LUHMES (cell line): Measurements from ENCODE around the gene TIMP2.

GRCh38 chr17:78759238-78759580, 22.9 kb downstream of the CYTH1 start:
- PRO-cap = no peak

DNA sequence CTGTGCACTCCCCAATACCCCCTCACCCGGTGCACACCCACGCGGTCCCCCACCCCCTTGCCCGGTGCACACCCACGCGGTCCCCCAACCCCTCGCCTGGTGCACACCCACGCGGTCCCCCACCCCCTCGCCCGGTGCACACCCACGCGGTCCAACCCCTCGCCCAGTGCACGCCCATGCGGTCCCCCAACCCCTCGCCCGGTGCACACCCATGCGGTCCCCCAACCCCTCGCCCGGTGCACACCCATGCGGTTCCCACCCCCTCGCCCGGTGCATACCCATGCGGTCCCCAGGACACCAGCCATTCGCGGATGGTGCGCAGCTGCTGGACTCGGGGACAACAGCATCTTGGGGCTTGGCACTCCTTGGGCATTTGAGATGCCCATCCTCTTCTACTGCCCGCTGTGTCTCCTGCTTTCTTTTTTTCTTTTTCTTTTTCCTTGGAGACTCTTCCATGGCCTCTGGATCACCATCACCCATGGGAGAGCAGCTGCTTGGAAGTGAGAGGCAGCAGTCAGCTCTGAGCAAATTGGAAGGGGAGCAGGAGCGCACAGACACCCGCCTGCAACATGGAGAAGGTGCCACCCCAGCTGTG, 20.1 kb upstream of the CYTH1 start:
- PRO-cap = no peak

GRCh38 chr17:78804493-78805249, 22.6 kb upstream of the CYTH1 start:
- PRO-cap = no peak

GRCh38 chr17:78818567-78819372, 21.8 kb downstream of the USP36 start:
- PRO-cap = no peak

DNA sequence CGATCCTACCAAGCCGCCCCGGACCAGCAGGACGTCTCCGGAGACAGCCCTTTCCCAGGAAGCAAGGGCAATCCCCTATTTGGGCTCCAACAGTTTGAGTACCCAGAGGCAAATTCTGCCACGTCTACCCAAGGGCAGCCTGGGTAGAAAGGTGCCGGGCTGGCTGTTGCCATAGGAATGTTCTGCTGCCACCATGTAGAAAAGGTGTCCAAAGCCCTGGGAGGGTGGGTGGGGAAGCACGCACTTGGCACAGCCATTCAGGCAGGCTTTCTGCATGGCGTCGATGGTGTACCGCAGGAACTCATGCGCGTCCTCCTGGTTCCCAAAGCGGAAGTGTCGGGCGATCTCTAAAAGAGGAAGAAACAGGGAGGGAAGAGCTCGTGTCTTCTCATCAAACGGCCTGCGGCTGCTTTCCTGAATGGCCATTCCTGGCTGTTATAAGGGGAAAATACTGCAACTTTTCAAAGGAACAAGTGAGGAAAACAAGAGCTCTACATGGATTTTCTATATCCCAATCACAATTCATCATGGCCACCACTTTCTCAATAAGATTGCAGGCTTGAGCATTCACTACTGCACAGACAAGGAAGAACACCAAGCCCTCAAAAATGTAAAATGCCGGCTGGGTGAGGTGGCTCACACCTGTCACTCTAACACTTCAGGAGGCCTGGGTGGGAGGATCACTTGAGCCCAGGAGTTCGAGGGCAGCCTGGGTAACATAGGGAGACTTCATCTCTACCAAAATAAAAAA, 13.4 kb downstream of the USP36 start:
- PRO-cap = no peak

DNA sequence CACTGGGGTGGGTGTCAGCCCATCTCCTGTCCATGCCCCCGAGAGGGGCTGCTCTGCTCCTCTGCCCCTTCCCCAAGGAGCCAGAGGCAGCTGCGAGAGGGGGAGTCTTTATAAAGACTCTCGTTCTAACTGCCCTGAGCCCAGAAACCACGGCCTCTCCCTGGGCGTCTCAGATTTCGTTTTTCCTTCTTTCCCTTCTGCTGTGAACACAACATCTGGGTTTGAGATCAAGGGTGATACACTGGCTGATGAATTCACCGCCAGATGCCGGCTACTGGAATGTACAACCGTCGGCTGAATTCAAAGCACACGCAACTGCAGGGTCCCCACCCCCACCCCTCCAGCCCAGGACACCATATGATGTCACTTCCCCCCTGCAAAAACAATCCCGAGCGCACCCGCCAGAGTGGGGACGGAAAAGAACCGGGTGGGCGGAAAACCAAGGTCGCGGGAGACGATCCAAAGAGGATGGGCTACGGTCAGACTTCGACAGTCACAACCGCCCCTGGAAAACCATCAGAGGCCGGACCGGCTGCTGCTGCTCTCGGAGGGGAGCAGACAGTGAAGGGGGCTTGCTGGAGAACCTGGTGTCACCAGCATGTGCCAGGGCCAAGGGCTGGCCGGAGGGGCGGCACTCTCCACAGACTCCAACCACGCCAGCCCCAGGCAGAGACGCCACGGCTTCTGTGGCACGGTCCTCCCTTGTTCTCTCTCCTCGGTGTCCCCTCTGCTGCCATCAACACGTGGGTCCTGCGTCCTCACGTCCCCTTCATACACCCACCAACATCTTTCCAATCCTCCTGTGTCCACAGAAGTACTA, 23.3 kb downstream of the CEP295NL start:
- PRO-cap = unidirectional peak, plus-strand start at position 384 of the sequence

GRCh38 chr17:78891415-78891709, 11.6 kb downstream of the CEP295NL start:
- PRO-cap = no peak

DNA sequence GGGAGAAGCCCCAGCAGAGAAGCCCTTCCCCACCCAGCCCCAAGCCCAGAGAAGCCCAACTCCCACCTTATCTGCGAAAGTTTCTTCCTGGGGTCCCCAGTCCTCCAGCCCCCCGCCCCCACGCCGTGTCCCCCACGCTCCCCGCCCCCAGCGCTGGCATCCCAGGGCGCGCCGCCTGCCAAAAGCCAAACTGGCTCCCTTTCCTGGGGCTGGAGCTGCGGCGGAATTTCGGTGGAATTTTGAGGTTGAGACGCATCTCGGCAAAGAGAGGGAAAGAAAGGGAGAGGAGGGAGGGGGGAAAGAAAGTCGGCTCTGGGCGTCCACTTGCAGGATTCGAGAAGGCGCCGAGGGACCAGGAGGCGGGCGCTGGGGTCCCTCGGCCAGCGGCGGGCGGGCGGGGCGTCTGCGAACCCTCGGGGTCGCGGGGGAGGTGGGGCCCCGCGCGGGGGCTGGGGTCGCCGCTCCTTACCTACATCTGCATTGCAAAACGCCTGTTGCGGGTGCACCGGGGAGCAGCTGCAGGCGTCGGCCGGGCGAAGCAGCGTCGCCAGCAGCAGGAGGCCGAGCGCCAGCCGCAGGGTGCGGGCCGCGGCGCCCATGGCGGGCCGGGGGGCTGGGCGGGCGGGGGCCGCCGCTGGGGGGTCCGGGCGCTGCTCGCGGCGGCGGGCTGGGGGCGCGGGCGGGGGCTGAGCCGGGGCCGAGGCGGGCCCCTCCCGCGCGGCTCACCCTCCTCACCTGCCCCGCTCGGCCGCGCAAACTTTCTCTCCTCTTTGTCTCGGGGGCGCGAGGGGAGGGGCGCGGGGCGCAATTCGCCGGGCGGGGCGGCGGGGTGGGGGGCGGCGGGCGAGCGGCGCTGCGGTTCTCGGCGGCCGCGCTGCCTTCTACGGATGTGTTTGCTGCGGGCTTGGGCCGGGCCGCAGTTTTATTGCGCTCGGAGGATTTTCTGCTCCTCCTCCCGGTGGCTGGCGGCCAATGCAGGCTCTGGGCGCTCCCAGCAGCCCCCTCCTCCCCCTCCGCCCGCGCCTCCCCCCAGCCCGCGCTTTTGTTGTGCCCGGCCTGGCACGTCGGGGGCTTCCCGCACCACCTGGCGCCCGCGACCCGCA, at the start of gene TIMP2:
TSS of gene TIMP2 (minus strand) at position 898 of the 1,103 bp plus-strand sequence.
- PRO-cap = bidirectional peak, plus-strand start at position 1,031 of the sequence, minus-strand start at position 899 of the sequence

- PRO-cap = no peak
Measured at GRCh38 chr17:78947283-78948049, 22.3 kb upstream of the TIMP2 start.

DNA sequence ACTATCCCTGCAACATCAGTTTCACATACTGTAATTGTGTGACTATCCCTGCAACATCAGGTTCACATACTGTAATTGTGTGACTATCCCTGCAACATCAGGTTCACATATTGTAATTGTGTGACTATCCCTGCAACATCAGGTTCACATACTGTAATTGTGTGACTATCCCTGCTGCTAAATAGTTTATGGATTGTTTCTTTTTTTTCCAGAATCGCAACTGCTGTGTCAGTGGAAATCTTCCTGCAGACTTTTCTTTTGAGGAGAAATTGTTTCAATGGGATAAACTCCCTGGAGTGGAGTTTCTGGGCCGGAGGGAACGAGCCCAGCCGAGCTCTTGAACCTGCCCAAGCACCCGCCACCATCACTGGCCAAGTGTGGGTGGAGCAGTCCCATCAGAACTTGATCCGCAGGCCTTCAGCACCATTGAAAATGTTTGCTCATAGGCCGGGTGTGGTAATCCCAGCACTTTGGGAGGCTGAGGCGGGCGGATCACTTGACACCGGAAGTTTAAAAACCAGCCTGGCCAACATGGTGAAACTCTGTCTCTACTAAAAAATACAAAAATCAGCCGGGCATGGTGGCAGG, 4.6 kb downstream of the LGALS3BP start:
- PRO-cap = no peak

- PRO-cap = no peak
Measured at GRCh38 chr17:79022023-79023134, 1.6 kb upstream of the C1QTNF1 start.

GRCh38 chr17:79073373-79074083, 1.1 kb upstream of the ENGASE start:
- PRO-cap = no peak

DNA sequence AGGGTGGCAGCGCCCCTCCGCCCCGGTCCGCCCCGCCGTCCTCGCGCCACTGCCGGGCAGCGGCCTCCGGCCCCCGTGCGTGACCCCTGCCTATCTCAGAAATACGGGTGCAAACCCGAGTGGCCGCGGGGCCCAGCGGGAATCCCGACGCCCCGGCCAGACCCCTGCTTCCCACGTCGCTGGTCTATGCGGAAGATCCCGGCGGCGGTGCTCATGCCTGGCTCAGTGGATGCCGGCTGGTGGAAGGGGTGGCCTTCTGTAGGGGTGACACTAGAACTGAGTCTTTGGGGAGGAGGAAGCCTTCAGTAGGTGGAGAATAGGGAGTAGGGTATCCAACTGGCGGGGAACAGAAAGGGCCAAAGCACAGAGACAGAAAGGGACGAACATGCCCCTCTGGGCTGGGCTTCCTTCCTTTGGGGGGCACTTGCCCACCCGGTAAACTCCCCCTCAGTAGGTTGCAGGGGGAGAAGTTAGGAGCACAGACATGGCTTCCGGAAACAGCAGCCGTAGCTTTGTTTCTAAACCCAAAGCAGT, 673 bp downstream of the ENGASE start:
- PRO-cap = no peak

DNA sequence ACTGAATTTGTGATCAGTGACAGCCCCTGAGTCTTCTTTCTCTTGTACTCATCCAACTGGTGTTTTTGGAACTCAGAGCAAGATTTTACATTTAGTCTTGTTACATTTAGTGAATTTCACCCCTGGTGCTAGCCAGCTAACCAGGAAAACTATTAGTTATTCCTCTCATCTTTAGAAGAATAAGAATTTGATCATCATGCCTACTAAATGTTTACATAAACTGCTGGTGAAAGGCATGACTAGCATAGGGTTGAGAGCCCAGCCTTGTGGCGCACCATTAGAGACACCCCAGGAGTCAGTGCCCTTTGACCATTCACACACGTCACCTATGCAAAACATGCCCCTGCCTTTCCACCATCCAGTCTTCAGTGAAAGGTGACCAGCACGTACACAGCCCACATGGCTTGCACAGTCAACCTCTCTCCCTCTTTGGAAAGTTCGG, 150.2 kb downstream of the ENGASE start:
- PRO-cap = no peak

DNA sequence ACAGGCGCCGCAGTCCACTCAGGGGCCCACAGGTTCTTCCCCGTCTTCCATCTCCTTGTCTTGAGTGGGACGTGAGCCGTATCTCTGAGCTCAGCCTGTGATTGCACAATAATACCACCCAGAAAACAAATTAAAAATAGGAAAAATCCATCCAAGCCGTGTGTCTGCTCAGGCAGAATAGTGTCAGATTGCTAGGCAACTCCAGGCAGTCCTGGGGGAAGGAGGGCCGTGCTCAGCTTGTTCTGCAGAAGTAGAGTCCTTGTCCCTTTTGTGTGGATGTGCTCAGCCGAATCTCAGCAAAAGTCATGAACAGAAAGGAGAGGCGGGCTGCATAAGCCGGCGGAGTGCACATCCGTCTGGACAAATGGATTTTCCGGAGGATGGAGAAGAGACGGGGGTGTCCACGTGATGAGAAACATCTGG, 7.4 kb upstream of the RBFOX3 start:
- PRO-cap = no peak

GRCh38 chr17:79679108-79679594, 51.6 kb upstream of the ENPP7 start:
- PRO-cap = no peak

DNA sequence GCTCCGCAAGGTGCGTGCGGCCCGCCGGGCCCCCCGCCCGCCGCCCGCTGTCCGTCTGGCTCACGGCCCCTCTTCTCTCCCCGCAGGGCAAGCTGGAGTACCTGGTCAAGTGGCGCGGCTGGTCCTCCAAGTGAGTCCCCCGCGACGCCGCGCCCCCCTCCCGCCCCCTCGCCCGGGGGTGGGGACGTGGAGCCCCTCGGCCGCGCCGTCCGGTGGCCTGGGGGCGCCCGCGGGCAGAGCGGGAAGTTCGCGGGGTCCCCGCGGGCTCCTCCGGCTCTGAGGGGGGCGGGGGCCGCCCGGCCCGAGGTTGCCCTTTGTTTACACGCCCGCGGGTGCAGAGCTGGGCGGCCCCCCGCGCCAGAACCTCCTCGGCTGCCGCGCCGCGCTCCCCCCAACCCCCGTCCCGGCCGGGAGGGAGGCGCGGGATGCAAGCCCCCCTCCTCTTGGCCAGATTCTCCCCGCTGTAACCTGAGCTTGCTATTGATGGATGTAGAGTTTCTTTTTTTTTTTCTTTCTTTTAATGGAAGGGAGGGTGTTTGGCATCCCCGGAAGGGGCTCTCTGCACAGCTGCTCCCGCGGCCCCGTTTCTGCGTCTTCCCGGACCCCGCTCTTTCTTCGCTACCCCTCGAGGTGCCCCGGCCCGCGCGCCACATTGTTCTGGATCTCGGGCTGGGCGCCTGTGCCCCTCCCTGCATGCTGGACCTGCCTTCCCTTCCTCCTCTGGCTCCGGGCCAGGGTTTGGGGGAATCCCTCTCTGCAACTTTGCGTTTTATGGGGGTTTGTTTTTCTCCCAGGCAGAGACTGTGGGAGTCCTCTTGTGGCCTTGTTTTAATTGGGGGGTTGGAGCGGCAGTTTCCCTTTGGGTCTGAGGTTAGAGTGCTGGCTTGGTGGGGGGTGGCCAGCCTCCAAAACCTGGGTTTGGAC, 612 bp downstream of the CBX2 start:
- PRO-cap = bidirectional peak, plus-strand start at position 403 of the sequence, minus-strand start at position 428 of the sequence

GRCh38 chr17:79793034-79794182, 3.5 kb downstream of the CBX8 start:
- PRO-cap = no peak

- PRO-cap = bidirectional peak, plus-strand start at chr17:79813662, minus-strand start at chr17:79813666
Measured at GRCh38 chr17:79813543-79813746, 16.6 kb upstream of the CBX8 start.

DNA sequence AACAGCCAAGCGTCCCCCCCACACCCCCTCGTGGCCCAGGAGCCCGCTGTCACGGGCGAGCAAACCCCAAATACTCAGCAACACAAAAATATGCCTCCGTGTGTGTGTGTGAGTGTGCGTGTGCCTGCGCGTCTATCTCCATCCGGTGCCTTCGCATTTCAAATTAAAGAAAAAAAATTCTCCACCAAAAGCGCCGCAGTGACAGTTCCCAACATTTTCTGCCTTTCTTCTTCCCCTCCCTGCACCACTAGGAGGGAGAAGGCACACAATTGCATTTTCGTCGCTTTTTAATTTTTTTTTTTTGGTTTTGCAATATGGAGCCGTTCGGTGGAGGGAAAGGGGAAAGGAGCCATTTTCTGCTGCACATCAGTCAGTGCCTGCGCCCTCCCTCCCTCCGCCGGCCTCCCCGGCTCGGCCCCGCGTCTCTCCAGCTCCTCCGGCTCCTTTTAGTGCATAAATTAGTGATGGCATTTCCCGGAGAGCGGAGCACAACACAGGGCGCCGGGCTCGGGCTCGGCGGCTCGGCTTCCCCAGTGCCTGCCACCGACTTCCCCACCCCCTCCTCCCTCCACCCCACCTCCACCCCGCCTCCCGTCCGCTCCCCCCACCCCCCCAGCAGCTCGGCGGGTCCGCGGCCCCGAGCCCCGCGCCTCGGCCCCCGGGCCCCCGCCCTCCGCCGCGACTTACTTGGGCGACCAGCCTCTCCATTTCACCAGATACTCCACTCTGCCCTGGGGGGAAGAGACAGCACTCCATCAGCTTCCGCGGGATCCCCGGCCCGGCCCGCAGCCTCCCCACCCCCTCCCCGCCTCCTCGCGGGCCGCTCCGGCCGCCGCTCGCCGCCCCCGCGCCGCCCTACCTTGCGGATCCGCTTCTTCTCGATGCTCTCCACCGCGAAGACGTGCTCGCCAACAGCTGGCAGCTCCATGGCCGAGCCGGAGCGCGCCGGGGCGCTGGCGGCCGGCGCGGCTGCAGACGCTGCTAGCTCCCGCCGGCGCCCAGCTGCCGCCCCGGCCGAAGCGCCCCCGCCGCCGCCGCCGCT, 595 bp downstream of the CBX4 start:
- PRO-cap = unidirectional peak, plus-strand start at position 471 of the sequence